Measurements from ENCODE around the genes FBXO10, ALDH1B1 and ZNG1F.

GRCh38 chr9:37032588-37033407 lies 1.3 kb downstream of the PAX5 start:
- PRO-cap: no peak

DNA sequence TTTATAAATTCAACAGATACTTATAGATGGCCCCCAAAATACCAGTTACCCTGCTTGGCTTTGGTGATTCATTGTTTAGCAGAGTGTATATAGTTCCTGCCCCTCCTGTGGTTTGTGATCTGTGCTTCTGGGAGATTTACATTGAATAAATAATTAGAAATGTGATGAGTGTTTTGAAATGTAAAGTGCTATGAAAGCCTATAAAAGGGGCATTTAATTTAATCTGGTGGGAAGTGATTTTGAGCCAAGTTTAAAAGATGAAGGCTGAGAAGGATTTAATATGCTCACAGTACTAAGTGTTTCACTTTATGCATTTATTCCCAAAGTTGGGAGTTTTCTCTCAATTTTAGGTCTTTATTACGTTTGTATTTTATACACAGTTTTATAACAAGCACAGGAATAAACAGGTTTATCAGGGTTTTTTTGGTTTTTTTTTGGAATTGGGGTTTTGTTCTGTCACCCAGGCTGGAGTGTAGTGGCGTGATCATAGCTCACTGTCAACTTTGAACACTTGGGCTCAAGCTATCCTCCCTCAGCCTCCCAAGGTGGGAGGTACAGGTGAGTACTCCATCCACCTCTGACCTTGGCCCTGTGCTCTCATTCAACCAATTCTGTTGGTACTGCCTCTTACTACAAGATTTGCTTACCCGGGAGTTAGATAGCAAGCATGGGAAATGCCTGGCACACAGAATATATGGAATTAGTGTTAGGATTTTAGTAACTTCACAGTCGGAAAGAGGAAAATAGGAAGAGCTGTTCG lies 36.5 kb upstream of the ZCCHC7 start:
- PRO-cap: no peak

DNA sequence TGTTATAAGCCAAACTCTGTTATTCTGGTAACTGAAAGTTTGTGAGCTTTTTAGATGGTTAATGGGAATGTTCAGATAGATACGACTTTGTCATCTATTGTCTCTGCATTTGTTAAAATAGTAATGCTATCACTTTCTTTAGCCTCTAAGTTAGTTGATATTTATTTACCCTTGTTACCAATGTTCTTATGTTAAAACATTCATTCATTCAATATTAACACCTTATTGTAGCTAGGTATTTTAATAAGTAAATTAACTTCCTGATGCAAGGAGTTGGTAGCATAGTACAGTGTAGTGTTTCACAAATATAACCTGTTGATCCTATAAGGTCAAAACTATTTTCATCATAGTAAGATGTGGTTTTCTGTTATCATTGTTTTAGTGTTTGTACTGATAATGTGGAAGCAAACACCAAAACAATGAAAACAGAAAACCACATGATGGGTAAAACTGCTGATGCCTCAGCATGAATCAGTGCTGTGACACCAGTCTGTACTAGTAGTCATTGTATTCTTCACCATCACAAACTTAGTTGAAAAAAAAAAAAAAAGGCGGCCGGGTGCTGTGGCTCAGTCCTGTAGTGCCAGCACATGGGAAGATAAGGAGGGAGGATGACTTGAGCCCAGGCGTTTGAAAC lies 36.4 kb downstream of the ZCCHC7 start:
- PRO-cap: no peak

DNA sequence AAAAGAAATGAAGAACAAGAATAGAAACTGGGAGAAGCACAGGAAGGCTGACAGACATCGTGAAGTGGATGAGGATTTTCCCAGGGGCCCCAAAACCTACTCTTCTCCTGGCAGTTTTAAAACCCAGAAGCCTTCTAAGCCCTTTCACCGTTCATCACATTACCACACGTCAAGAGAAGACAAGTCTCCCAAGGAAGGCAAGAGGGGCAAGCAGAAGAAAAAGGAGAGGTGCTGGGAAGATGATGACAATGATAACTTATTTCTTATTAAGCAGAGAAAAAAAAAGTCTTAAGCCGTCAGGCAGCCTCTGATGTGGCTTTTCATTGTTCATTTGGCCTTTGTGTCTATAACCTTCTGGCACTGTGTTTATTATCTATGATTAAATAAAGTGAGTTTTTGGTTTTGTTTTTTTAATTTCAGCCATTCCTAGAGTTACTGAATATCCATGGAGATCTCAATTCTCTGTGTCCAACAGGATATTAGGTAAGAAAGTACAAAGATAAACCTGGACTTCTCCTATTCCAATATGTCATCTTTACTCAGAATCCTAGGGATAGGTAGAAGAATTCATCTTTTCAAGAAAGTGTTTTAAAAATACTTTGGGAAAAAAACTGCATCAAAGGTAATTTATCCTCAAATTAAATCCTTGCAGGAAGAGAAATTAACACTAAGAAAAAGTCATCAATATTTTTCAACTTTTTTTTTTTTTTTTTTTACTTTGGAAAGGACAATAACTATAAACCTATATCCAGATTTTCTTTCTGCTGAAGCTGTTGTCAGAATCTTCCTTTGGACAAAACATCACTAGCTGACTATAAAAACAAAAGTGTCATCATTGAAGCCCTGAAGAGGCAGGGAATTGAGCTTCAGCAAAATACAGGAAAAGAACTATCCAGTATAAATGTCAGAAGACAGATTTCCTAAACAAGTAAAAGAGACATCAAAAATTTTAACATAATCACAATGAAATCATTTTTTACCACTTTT lies 65.2 kb upstream of the GRHPR start:
- PRO-cap: no peak

DNA sequence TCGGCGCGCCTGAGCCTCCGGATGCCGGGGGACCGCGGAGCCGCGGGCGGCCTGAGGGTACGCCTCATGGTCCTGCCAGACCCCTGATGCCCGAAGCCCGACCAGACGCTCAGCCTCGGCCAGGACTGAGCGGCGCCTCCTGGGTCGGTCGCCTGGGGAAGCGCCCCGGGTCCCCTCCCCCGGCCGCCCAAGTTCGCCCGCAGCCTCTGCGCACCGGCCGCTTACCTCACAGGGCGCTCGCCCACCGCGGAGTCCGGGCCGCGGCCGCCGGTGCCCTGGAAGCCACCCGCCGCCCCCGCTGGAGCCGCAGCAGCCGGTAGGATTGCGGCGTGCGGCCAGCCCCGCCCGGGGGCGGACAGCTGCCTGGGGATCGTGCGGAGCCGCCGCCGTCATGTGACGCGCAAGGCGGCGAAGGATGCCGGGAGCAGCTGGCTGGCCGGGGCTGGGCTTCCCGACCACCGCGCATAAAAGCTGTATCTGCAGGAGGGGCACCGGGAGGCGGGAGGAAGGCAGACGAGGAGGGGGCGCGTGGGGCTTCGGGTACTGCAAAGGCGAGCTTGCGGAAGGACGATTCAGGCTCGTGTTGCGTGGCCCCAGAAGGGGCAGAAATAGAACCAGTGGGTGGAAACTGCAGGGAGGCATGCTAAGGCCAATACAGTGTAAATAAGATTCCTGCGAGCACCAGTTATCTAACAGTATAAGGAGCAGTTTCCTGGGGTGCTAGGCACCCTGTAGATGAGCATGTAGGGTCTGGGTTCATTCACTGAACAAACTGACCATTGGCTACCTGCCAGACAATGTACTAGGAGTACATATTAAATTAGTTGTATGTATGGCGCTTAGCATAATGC lies at the start of gene FBXO10:
TSS of gene FBXO10 (minus strand) at position 395 of the 851 bp plus-strand sequence.
- PRO-cap: bidirectional peak, plus-strand start at position 403 of the sequence, minus-strand start at position 254 of the sequence

GRCh38 chr9:37801120-37801943 lies 735 bp downstream of the DCAF10 start:
- PRO-cap: no peak

- PRO-cap: no peak
Observed at GRCh38 chr9:38070260-38070814, 1.3 kb upstream of the SHB start.

DNA sequence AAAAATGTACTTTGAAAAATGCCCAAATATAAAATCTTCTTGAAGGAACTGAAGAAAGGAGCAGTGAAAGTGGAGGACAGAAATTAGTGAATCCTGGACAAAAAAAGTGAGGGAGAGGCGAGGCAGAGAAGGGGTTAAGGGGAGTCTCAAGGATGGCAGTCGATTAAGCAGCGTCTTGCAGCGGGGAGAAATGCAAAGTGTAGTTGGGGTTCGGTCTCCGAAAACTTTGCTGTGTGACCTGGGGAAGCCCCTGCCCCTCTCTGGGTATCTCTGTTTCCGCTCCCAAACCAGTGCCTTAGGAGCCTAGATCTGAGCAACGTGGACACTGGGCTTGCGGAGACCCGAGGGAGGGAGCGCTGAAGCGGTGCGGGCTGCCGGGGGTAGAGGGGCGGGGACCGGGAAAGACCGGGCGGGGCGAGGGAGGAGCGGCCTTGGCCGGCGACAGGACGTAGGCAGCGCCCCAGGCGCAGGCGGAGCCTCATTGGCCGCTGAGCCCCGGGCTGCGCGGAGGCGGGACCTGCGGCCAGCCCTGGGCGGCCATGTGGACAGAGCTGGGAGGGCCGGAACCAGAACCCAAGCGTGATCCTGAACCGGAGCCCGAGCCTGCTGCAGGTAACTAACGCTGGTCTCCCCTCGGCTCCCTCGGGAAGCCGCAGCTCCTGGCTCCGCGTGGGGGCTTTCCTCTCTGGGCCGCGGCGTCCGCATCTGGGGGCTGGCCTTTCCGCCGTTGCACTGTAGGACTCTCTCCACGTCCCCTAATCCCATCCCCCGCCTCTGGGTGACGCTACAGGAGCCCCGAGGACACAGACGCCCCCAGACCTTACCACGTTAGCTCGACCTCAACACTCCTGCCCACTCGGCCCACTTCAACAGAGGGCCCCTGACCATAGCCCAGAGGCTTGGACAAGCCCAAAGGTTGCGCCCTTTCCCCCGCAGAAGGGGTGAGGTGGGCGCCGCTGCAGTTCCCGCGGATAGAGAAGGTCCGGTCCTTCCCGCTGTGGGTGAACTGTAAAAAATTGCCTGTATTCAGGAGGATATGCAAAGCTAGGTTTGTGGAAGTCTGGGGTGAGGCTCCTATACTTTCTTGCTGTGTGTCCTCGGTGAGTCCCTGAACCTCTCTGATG lies at the start of gene ALDH1B1:
TSS of gene ALDH1B1 (plus strand) at position 507 of the 1,124 bp plus-strand sequence.
- PRO-cap: no peak

DNA sequence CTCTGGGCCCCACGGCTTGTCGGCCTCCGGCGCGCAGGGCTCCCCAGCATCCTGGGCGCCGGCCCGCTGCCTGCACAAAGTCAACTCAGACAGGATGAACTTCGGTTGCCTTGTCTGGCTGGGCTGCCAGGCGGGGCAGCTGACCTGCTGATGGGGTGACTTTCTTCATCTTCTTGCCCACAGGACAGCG lies 1.1 kb upstream of the ANKRD18A start:
- PRO-cap: no peak

DNA sequence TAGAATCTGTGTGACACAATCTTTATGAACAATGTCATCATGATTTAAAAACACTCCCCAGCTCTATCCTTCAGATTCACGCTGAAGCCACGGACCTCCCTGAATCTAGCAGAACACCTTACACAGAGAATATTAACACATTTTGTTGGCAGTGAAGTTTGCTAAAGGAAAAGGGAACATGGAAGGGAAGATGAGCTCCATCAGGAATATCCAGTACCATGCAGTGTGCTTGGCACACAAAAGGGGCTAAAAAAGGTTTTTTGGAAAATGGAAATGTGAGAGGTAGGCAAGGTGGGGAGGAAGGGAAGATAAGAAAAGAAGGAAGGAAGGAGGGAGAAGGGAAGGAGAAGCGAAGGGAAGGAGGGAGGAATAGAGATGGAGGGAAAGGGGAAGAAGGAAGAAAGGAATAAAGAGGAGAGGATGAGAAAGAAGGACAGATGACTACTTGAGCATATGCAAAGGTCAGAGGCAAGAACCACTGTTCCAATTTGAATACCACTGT lies 102.3 kb downstream of the FOXD4L6 start:
- PRO-cap: no peak

DNA sequence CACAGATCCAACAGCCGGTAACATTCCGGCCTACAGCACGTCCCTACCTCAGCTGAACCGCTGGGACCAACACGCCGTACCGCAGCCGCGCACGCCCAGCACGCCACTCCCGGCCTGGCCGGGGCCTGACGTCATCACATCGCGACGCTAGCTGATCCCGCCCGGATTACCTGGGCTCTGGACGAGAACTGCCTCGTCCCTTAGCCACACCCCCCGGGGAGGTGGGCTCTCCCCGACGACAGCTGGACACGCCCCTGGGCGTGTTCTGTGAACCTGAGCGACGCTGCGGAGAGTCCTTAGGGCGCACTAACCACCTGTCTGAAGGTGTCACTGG lies at the start of gene ZNG1F:
TSS of gene ZNG1F (minus strand) at position 83 of the 334 bp plus-strand sequence.
- PRO-cap: no peak

GRCh38 chr9:41234761-41235582 lies 45.9 kb upstream of the ZNG1F start:
- PRO-cap: no peak

DNA sequence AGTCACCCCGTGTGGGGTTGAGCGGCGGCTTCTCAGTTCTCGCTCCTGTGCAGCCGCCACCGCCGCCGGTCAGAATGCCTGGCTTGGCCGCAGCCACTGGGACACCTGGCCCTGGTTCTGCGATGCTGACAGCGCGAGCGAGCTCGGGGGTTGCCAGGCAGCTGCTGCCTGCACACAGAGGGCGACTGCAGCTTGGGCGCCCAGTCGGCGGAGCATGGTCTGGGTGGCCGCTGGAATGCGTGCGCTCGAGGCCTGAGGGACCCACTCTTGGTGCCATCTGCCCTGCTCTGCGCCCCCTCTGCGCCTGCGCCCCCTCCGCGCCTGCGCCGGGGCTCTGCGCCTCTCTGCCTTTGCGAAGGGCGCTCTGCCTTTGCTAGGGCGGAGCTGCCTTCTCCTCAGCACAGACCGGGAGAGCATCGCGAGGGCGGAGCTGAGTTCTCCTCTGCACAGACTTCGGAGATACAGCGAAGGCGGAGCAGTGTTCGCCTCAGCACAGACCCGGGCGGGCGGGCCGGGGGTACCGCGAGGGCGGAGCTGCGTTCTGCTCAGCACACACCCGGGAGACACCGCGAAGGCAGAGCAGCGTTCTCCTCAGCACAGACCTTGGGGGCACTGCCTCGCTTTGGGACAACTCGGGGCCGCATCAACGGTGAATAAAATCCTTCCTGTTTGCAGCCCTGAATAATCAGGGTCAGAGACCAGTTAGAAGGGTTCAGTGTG lies 84.8 kb upstream of the ZNG1F start:
- PRO-cap: no peak

GRCh38 chr9:41663555-41663940 lies 465.7 kb downstream of the CNTNAP3B start:
- PRO-cap: no peak

DNA sequence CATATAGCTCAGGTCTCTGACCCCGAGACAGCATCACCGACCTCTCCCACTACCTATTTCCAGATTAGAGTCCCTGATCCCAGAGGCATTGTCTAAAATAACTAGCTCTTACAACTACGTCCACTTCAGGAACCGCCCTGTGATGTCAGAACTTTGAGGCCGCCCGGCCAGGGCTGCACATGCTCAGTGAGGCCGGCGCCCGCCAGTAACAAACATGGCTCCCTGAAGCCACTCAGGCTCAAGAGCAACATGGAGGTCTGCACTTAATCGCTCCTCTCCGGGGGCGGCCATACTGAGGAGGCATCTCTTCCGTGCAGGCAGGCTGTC lies 385.0 kb downstream of the SPATA31A6 start:
- PRO-cap: no peak

- PRO-cap: no peak
Observed at GRCh38 chr9:43119655-43119985, 936.2 kb downstream of the SPATA31A6 start.

DNA sequence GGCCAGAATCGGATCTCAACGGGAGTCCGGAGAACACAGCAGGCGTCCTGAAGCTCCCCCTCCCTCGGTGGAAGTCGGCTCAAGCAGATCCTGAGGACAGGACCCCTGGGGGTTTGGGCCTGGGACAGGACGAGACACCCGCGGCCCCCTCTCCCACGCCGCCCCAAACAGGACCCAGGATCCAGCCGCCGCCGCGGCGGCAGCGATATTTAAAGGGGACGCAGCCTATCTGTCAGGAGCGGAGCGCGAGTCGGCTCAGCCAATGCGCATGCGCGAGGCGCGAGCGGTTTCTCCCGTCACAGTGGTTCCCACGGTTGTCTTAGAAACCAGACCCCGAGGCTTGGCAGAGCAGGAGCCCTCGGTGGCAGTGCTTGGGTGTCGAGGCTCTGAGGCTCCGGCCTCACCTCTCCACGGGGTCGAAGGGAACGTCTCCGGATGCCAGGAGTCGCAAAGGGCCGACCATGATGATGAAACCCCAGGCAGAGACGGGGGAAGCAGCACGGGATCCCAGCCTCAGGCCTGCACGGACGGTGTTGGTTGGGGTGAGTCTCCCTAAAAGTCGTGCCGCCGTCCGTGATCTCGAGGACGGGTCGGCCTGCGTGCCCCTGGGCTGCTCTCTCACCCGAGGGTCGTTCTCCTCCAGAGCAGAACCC lies 666.6 kb downstream of the SPATA31A7 start:
- PRO-cap: no peak

DNA sequence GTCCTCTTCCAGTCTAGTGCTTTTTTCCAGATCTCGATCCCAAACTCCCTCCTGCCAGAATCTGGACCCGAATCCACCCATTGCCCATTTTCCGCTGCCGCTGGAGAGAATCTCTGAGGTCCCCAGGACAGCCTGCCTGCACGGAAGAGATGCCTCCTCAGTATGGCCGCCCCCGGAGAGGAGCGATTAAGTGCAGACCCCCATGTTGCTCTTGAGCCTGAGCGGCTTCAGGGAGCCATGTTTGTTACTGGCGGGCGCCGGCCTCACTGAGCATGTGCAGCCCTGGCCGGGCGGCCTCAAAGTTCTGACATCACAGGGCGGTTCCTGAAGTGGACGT lies 1342.9 kb downstream of the SPATA31A7 start:
- PRO-cap: no peak

DNA sequence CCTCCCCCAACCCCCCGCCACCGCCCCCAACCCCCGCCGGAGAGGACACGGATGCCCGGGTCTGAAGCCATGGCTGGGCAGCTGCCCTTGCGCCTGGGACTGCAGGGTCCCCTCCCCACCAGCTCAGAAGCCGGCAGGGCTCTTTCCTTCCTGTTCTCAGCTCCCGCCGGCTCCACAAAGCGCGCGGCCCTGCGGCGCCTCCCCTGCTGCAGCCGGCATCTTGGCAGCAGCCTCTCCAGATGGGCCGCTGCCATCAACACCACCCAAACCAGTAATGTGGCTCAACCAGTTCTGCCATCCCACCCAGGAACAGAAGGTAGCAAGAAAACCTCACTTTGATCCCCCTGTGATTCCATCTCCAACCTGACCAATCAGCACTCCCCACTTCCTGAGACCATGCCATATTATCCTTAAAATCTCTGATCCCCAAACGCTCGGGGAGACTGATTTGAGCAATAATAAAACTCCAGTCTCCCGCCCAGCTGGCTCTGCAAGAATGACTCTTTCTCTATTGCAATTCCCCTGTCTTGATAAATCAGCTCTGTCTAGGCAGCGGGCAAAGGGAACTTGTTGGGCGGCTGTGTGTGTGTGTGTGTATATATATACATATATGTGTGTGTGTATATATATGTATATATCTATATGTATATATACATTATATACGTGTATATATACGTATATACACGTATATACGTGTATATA lies 1674.8 kb downstream of the SPATA31A7 start:
- PRO-cap: no peak

DNA sequence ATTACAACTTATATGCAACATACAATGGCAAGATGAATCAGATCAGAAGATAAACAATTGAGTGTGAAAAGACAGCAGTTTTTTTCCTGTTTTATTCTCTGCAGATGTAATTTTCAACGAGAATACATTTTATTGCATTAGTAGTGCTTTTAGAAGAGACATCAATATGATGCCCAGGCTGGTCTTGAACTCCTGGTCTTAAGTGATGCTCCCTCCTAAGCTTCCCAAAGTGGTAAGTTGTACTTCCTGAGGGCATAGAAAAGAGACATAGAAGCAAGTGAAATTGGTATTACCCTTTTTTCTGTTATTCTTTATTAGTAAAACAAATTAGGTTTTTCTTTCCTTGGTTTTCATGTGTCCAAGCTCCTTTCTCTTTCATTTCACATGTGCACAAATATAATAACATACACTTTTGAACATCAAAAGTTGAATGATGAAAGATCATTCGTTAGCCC lies 1759.3 kb downstream of the SPATA31A7 start:
- PRO-cap: no peak